Tongue (tissue), 2 donors: Measurements from ENCODE around the gene TPM1.

DNA sequence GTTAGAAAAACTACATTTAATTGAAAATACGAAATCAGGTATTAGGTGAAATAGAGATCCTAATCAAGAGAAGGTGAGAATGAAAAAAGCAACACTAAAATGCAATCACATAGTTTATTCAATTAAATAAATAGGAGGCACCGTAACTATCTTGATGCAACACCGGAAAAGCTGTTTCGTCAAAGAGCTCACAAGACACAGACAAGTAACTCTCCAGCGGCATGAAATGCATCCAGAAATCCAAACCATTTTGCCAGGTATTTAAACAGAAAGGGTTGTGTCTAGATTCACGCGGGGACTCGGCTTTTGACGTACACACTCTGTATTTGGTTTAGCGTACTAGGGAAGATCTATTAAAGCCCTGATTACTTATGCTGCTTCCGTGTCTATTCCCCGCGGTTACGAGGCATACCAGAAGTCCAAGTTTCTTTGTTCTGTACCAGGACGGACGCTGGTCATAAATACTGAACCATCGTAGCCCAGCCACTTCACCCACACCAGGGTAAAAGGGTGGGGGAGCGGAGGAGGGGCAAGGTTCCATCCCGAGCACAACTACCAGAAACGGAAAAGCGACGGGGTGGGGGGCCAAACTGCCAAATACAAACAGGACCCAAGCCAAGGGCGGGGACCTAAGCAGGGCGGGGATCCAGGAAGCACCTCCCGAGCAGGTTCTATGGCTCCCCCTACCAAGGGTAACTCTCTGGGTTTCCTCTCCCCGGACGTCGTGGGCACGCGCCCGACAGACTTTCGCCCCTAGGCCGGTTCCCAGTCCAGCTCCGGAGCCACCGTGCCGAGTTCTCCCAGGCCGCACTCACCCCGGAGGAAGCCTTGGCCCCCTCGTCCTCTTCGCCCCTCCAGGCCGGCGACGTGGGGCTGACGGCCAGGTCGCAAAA, 554 bp downstream of the BNIP2 start:
- RAMPAGE, long total RNA: no peak

DNA sequence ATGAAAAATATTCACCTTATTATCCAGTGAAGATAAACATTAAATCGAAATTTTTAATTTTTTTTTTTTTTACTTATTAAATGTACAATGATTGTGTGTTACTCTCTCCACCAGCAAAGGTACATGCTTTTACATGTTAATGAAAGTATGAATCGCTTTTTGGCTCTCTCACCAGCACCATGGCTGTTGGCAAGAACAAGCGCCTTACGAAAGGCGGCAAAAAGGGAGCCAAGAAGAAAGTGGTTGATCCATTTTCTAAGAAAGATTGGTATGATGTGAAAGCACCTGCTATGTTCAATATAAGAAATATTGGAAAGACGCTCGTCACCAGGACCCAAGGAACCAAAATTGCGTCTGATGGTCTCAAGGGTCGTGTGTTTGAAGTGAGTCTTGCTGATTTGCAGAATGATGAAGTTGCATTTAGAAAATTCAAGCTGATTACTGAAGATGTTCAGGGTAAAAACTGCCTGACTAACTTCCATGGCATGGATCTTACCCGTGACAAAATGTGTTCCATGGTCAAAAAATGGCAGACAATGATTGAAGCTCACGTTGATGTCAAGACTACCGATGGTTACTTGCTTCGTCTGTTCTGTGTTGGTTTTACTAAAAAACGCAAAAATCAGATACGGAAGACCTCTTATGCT, 79.2 kb upstream of the BNIP2 start:
- RAMPAGE, long total RNA: no peak

DNA sequence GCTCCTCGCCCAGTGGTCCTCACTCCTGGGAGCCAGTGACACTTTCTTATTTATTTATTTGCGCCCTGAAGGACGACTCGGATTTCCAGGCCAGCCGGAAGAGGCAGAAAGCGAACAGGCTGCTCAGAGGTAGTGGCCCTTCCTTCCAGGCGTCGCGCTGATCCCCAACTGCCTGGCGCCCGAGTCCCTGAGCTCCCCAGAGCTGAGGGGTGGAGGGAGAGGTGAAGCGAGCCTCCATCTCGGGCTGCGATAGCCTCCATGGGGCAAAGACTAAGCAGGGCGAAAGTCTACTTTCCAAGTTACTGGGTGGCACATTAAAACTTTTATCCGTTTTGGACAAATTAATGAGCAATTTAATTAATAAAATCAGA, 9.9 kb upstream of the FOXB1 start:
- RAMPAGE, long total RNA: no peak

DNA sequence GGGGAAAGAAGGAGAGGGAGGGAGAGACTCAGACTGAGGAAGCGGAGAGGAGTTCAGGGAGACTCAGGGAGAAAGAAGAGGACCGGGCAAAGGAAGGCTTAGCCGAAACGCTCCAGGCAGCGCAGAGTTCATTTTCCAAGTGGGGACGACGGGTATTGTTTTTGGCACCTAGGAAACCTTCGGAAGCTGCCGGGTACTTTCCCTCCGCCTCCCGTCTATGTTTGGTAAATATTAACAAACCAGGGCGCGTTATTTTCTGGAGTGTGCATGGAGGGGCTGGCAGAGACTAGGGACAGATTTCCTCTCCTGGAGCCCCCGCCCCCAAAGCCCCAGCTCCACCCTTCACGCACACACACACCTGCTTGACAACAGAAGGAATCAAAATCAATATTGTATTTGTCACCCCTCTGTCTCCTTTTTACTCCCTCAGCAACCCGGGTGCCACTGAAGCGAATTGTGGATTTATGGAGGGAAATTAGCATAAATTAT, 3.6 kb upstream of the FOXB1 start:
- RAMPAGE, long total RNA: no peak

DNA sequence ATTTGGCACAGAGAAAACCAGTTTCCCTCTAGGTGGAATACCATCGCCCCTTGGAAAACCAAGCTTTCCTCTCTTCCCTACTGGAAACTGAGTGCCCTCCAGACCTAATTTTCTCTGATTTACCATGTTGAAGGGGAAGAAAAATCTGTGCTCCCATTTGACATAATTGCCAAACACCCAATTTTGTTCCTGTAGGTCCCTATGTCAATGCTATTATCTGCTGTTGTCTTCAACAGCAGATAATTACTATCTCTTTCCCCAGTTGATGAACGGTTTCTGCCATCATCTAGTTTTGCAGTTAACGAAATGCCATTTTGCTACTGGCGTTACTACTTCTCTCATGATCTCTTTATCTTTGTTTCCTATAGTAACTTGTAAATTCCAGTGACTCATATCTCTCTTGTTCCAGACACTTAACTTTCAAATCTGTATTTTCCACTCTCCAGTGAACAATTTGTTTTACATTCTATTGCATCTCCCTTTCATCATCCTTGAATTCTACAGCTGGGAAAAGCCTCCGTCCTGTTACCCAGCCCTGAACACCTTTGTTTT, 111.5 kb downstream of the FOXB1 start:
- RAMPAGE, long total RNA: no peak

GRCh38 chr15:60395981-60396999, 1.5 kb downstream of the ANXA2 start:
- RAMPAGE, long total RNA: no peak

DNA sequence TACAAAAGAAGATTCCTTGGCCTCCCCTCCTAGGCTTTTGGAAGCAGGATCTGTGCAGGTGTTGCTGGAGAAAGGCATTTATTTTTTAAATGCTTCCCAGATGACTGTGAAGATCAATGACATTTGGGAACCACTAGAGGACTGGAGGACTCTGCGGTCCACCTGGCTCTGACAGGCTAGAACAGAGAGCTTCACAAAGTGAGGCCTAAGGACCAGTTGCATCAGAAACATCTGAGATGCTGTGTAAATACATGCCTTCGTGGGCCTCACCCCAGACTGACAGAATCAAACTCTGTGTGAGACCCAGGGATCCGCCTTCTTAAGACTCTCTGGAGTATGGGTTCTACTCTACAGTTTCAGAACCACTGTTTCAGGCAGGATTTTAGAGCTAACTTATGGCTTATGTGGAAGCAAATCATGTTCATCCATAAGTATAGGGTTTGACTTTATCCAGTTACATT, 105.0 kb upstream of the ICE2 start:
- RAMPAGE, long total RNA: no peak

- RAMPAGE, long total RNA: no peak
These were observed 133.7 kb upstream of the ICE2 start for GRCh38 chr15:60612743-60613036.

GRCh38 chr15:60667244-60667732, 188.3 kb upstream of the ICE2 start:
- RAMPAGE, long total RNA: no peak

GRCh38 chr15:60742209-60742604, 263.3 kb upstream of the ICE2 start:
- RAMPAGE, long total RNA: no peak

DNA sequence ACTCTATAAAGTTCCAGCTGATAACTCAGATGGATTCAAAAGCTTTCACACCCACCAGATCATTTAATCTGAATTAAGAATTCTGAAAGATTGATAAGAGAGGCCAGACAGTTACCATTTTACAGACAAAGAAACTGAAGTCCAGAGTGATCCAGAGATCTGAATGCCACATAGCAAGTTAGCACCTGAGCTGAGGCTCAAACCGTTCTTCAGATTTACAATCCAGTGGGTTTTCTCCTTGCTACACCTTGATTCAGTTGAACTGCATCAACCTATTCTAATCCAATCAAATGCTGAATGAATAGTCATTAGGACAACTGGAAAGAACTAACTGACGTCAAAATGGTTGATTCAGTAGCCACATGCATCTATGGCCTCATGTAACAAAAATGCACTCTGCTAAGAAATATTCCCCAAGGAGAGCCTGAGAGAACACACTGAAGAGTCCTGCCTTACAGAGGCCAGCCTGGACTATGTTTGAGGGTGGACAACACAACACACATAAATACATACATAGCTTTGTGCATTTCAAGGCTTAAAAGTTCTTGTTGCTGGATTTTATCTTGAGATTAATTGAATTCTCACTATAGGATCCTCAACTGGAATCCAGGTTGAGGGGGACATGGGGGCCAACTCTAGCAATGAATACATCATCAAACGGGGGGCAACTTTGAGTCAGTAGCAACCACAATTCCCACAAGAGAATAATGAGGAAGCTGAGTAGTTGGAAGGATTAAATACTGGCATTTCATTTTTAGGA, 280.0 kb upstream of the ICE2 start:
- RAMPAGE, long total RNA: no peak

- RAMPAGE, long total RNA: no peak
These were observed 341.0 kb upstream of the ICE2 start for GRCh38 chr15:60819892-60820353.

GRCh38 chr15:60840560-60841520, 361.9 kb upstream of the ICE2 start:
- RAMPAGE, long total RNA: no peak

DNA sequence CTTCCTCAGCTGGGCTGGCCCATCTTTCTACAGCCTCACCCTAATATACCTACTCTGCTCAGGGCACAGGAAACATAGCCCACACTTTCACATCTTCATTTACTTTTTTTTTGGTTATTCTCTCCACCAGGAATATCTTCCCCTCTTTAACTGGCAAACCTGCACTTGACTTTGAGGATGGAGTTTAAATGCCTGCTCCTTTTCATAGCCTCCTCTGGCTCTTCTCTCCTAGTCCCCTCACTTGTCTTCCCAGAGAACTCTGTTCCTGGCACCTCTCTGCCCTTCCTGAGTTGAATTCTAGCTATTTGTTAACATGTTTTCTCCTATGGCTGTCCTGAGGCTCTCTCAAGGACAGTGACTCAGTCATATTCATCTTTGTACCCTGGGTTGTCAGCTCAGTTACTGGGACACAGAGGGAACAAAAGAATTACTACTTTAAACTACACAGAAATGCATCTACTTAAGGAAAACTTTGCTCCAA, 365.0 kb upstream of the ICE2 start:
- RAMPAGE, long total RNA: no peak

GRCh38 chr15:62059600-62060218, 538 bp downstream of the VPS13C start:
- RAMPAGE, long total RNA: no peak

- RAMPAGE, long total RNA: no peak
These were observed 170.8 kb downstream of the TLN2 start for GRCh38 chr15:62561032-62561634.

GRCh38 chr15:62608007-62608507, 217.7 kb downstream of the TLN2 start:
- RAMPAGE, long total RNA: no peak

- RAMPAGE, long total RNA: no peak
These were observed 284.2 kb upstream of the TPM1 start for GRCh38 chr15:62758074-62759082.

DNA sequence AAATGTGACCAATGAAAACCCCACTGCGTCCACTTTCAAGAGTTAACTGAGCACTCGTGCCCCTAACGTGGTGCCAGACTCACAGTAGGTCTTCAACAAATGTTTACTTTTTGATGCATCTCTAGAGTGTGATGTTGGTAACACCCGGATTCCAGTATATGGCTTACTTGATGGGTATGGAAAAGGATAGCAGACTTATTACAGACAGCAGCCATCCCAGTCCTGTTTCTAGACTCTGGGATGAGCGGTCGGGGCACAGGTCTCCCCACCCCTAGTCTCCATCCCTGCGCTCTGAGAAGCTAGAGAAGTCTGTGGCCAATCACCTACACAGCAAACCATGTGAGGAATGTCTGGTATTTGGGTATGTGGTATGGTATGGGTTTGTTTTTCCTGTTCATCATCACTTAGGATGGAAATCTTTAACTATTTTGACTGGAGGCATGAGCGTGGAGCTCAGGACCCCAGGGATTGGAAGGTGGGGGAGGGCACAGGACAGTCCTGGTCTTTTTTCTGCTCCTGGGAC, 191.9 kb upstream of the TPM1 start:
- RAMPAGE, long total RNA: no peak

GRCh38 chr15:63042628-63043541, at the start of gene TPM1:
Gene TPM1 (plus strand): TSS chr15:63042747.
- RAMPAGE, long total RNA: start-site peak on the plus strand at chr15:63042744-63042821, 13,729 and 3,700 reads in 2 replicates